Karpas-422 (cell line): ENCODE measurements around a stretch of chr1.

DNA sequence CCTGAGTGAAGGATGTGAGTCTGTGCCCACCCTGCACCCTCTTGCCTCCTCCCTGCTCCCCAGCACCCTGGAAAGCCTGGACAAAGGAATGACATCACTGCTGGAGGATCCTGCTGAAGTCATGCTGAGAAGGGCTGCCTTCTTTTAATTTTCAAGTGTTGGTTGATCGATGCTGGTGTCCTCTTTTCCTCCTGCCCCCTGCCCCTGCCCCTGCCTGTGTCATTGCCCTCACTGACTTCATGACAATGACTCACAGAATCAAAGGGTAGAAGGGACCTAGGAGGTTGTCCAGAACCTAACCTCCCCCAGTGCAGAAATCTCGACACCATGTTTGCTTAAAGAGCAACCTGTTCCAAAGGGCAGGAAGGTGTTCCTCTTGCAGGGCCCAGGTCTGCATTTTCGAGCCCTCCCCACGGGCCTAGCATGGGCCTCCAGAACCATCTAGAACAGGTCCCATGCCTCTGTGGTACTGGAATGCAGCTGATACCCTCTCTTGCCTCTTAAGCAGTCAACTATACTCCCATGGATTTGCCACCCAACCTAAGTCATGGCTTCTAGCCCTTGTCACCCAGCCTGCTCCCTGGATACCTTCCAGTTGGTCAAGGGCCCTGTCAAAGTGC is 9.5 kb downstream of the DHRS3 start:
- PRO-cap, result no peak
- RAMPAGE, long total RNA, result no peak

DNA sequence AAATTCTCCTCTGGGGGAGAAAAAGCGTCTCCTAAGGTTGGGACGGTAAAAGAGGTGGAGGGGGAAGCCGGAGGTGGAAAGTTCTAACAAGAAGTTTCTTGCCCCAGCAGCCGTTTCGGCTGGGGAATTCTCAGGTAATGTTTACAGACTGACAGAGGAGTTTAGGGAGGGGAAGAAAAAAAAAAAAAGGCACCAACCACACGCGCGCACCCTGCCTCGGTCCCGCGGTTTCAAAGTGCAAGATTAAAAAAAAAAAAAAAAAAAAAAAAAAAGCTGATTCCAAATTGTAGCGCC is 519 bp downstream of the DHRS3 start:
- PRO-cap, result no peak
- RAMPAGE, long total RNA, result no peak

- PRO-cap, result no peak
- RAMPAGE, long total RNA, result no peak
These were observed 46.7 kb downstream of the PRAMEF20 start for GRCh38 chr1:13456709-13457533.

GRCh38 chr1:13587108-13587689 is 3.6 kb downstream of the PDPN start:
- PRO-cap, result no peak
- RAMPAGE, long total RNA, result no peak

GRCh38 chr1:13593483-13594295 is 10.1 kb downstream of the PDPN start:
- PRO-cap, result no peak
- RAMPAGE, long total RNA, result no peak

- PRO-cap, result unidirectional peak, plus-strand start at chr1:13687584
- RAMPAGE, long total RNA, result no peak
These were observed 12.6 kb upstream of the PRDM2 start for GRCh38 chr1:13687347-13687867.

GRCh38 chr1:13728191-13728675 is 28.2 kb downstream of the PRDM2 start:
- PRO-cap, result no peak
- RAMPAGE, long total RNA, result no peak

- PRO-cap, result no peak
- RAMPAGE, long total RNA, result no peak
These were observed 82.4 kb downstream of the PRDM2 start for GRCh38 chr1:13782110-13783009.

DNA sequence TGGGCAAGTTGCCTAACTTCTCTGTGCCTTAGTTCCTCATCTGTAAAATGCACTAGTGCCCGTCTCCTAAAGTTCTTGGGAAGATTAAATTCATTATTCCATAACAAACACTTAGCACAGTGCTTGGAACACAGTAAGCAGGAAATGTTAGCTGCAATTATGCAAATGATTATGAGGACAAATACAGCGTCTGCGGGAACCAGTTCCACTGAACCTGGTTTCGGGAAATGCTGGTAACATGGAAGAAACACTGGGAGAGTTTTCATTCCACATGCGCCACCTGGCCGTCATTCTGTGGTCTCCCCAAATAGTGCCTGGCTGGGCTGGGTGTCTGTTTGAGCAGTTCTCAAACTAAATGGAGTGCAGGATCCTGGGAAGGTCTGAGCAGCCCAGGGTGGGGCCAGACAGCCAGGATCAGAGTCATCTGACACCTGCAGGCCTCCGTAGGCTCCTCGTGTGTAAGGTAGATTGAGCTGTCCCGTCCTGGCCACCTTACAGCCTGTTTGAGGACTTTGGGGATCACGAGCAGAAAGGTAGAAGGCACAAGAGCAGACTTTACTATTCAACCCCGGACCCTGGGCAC is 101.7 kb downstream of the PRDM2 start:
- PRO-cap, result no peak
- RAMPAGE, long total RNA, result no peak

DNA sequence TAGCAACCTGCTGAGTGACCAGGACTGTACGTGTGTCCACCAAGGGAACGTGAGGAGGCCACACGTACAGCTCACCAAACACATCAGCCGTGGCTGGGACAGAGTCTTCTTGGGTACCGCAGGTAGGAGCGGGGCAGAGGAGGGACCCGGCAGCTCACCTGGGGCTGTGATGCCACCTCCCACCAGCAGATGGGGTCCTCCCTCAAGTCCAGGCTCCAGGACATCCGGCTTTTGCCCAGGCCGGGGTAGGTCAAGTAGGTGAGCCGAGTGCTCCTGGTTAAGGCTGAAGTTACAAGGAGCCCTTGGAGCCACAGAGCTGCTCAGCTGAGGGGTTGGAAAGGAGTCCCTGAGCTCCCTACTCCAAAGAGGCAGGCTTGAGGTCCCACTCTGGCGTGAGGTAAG is 128.9 kb downstream of the PRDM2 start:
- PRO-cap, result no peak
- RAMPAGE, long total RNA, result no peak

DNA sequence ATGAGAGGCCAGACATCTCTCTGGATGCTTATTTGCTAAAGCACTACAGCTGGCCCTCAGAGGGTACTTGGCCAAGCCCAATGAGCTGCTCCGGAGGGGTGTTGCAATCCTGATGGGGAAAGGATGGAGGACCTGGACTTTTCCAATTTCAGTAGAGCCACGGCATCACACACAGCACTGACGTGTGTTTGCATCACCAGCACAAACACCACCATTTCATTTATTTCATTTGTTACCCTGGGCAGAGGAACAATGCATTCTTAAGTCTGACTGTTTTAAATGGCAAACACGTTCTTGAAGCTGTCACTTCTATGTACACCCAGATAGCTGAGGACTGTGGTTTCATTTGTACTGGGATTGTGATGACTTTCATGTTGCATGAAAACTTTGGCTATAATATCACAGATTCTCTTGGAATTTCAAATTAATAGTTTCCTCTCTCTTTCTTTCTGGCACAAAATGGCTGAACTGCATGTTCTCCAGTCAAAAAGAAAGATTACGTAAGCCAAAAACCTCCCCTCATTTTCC is 359.8 kb upstream of the KAZN start:
- PRO-cap, result no peak
- RAMPAGE, long total RNA, result no peak

- PRO-cap, result no peak
- RAMPAGE, long total RNA, result no peak
These were observed 203.8 kb upstream of the KAZN start for GRCh38 chr1:14394680-14395124.

DNA sequence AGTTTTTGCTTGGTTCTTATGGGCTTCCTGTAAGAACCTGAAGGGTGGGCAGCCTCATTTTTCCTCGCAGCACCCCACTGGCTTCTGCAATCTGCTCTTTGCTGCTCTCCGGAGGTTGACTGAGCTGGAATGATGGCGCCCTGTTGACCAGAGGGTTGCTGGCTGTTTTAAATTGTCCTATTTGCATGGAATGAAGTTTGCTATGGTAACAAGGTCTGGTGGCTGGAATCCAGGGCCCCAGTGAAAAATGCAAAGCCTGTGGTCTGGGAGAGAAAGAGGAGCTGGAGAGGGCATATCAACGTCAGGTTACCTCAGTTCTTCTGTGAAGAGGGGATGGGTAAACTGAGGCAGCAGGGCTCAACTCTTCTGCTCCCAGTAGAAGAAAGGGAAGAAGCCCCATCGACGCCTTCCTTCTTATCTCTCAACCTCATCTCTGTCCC is 881 bp upstream of the KAZN start:
- PRO-cap, result no peak
- RAMPAGE, long total RNA, result no peak

DNA sequence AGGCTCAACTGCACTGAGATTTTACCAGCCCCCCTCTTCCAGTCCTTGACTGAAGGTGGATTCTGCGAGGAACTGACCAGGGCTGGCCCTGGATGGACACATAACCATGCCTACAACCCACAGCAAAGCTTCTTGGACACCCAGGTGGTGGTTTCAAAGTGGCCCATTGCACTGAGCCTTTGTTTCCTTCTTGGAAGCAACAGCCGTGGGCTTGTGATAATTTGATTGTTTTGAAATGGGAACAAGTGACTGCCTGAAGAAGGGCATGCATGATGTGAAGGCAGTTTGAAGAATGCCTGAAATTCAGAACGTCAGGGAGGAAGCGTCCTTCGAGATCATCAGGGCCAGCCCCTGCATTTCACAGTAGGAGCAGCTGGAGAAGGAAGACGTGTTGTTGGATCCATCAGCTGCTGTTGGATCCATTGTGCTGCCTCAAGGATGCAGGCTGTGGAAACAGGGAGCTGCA is 74.8 kb downstream of the KAZN start:
- PRO-cap, result no peak
- RAMPAGE, long total RNA, result no peak

GRCh38 chr1:14911285-14911849 is 242.2 kb upstream of the TMEM51 start:
- PRO-cap, result no peak
- RAMPAGE, long total RNA, result no peak

- PRO-cap, result no peak
- RAMPAGE, long total RNA, result no peak
These were observed 144.5 kb upstream of the TMEM51 start for GRCh38 chr1:15008776-15009620.

DNA sequence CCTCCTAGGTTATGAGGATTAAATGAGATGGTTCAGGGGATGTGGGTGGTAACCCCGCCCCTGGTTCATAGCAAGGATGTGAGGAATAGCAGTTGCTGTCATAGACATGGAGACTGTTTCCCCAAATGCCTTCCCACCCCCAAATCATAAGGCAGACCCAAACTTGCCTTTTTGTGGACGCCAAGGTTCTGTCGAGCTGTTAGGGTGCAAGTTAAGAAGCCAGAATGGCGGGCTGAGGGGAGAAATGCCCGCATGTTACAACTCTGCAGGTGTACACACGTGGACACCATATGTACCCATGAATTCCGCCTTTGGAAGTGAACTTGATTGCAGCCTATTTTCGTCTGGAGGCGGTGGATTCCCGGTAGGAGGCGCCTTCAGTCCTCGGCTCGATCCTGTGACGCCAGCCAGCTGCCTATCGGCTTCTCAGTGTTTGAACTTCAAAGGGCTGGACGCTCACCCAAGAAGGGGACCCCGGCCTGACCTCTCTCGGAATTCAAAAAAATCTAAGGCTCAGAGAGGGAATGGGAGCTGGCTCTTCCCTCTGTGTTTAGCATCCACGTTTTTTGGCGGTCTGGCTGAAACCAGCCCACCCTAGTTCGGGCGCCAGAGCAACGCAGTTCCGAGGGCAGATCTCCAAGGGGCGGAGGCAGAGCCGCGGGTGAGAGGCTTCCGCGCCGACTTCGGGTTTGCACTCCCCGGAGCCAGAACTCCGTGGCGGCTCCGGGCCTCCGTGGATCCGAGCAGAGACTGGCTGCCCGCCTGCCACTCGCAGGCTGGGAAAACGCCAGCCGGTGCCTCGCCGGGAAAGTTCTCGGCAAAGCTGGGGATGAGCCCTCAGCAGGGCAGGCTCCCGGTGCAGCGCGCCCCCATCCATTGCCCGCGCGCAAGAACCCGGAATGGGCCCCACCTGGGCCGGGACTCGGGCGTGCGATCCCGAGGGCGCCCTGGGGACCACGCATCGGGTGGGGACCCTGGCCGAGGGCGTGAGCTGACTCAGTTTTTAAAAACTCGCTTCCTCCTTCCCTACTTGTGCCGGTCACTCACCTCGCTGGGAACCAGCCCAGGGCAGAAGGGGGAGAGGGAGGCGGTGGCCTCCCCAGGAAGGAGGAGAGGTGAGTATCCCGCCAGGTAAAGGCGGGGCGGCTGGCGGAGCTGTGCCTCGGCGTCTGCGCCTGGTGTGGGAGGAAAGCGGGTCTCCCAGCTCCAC is 1.0 kb upstream of the TMEM51 start:
- PRO-cap, result no peak
- RAMPAGE, long total RNA, result no peak

- PRO-cap, result no peak
- RAMPAGE, long total RNA, result no peak
These were observed 34.8 kb downstream of the TMEM51 start for GRCh38 chr1:15187975-15189149.

DNA sequence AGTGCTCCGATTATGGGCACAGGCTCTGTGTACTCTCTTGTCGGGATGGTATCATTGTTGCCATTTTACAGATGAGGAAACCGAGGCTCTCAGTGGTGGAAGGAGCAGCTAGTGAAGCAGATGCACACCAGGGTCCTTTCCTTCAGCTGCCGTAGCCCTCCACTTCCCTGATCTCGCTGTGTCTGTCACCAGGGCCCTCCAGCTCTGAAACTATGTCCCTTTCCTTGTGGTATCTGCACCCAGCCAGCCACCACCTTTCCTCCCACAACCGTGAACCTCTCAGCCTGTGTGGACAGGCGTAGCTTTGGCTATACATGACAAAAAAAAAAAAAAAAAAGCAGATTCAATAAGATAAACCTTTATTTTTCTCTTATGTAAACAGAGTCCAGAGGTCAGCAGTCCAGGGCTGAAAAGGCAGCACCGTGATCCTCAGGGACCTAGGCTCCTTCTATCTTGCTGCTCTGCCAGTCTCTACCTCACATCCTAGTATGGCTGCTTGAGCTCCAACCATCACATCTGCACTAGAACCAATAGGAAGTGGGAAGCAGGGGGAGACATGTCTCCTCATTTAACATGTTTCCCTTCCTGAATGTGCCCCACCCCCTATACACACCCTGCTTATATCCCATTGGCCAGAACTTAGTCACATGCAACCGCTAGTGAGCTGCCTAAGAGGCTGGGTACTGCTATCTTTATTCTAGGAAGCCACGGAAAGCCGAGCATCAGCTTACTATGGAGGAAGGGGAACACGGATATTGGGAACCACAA is 44.3 kb downstream of the TMEM51 start:
- PRO-cap, result no peak
- RAMPAGE, long total RNA, result no peak

GRCh38 chr1:15283419-15283862 is 36.4 kb downstream of the FHAD1 start:
- PRO-cap, result no peak
- RAMPAGE, long total RNA, result no peak